Testis (tissue), 5 donors: ENCODE results near the genes NLGN4X, GPR143 and CLCN4.

DNA sequence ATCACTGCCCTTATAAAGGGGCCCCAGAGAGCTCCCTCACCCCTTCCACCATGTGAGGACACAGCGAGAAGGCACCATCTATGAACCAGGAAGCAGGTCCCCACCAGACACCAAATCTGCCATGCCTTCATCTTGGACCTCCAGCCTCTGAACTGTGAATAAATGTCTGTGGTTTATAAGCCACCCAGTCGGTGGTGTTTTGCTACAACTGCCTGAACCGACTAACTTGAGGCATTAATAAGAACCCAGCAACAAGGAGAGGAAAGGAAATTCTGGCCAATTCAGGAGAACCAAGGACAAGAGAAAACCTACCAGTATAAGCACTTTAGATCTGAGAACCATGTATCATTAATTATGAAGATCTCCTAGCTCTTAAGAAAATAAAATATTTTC is 5.3 kb downstream of the PRKX start:
- PRO-cap, 3 experiments: no peak in any of the 3 experiments
- RAMPAGE, long total RNA, 2 experiments: no peak in any of the 2 experiments
- RRBS: no CpG with 5 or more reads among the region's 3 CpGs

- PRO-cap, 3 experiments: no peak in any of the 3 experiments
- RAMPAGE, long total RNA, 2 experiments: no peak in any of the 2 experiments
- RRBS: no CpG with 5 or more reads among the region's 10 CpGs
These were observed 579.8 kb downstream of the NLGN4X start for GRCh38 chrX:5648761-5649361.

DNA sequence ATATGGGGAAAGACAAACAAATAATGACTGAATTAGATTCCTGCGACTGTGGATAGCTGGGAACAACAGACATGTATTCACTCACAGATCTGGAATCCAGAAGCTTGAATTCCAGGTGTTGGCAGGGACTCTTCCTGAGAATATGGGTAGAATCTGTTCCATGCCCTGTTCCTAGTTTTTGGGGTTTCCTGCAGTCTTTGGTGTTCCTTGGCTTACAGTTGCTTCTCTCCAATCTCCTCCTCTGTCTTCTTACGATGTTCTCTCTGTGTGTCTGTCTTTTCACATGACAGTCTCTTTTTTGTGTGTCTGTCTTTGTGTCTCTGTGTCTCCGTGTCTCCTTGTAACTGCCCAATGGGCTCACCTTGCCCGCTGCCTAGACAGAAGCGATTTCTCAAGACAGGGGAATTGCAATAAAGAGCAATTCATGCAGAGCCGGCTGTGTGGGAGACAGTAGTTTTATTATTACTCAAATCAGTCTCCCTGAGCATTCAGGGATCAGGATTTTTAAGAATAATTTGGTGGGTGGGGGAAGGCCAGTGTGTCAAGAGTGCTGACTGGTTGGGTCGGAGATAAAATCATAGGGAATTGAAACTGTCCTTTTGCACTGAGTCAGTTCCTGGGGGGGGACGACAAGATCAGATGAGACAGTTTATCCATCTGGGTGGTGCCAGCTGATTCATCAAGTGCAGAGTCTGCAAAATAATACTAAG is 502.7 kb downstream of the NLGN4X start:
- PRO-cap, 3 experiments: no peak in any of the 3 experiments
- RAMPAGE, long total RNA, 2 experiments: start-site peak on the minus strand in 1 of 2 experiments, centred at position 481 of the sequence, 29 reads per replicate
- RRBS: no CpG with 5 or more reads among the region's 8 CpGs

DNA sequence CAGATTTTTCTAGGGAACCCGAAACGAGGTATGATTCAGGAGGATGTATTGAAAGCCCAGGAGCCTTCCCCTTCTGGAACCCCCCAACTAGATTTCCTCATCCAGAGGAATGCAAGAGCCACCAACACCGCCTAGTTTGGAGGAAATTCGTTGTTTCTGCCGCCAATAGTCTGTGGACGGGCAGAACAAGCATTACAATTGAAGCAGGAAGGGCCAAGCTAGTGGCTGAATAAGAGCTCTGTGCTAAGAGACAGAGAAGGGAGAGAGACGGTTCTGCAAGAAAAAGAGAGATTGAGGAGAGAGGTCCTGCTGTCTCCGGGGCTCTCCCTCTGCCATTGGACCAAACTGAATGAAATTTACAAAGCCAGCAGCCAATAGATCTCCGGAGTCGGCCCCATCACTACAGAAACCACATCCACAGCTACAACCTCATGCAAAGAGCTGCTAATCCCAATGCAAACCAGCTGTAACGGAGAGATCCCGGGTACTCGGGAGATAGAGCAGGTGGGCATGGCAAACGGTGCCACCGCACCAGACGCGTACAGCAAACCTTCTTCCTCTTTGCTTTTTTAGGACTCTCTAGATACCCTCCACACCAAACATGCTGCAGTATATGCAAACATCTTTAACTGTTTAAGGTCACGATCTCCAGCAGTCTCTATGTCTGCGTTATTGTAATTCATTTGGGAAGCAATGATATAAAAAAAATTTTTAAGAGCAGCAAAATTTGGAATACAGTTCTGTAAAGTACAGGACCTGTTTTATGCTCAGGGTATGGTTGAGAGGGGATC is at the start of gene NLGN4X:
Gene NLGN4X, minus strand, starts transcription at position 277 of the 791 bp plus-strand sequence.
- PRO-cap, 3 experiments: no peak in any of the 3 experiments
- RAMPAGE, long total RNA, 2 experiments: no peak in any of the 2 experiments
- RRBS: under 1% methylated on average over 5 of the region's 19 CpGs

DNA sequence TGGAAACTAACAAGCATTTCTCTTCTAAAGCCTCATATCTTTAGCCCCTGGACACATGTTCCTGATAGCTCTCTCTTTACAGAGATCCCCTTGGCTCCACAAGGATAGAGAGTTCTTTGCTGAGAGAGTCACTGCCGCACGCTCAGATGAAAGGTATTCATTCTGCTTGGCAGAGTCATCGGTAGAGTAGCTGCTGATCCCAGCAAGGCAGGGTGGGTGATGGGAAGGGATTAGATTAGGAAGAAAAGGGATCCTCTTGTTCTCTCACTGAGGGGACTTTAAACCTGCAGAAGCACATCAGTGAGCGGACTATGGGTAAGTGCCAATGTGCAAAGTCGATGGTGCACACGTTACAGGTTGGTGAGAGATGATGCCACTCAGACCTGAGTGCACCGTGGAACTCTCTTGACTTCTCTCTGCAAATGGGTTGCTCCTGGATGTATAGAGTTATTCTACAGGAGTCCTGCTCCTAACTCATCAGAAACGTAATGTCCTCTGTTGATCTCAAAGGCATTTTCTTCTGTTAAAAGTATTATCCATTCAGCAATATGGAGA is 135.1 kb upstream of the STS start:
- PRO-cap, 3 experiments: no peak in any of the 3 experiments
- RAMPAGE, long total RNA, 2 experiments: no peak in any of the 2 experiments
- RRBS: no CpG with 5 or more reads among the region's 8 CpGs

DNA sequence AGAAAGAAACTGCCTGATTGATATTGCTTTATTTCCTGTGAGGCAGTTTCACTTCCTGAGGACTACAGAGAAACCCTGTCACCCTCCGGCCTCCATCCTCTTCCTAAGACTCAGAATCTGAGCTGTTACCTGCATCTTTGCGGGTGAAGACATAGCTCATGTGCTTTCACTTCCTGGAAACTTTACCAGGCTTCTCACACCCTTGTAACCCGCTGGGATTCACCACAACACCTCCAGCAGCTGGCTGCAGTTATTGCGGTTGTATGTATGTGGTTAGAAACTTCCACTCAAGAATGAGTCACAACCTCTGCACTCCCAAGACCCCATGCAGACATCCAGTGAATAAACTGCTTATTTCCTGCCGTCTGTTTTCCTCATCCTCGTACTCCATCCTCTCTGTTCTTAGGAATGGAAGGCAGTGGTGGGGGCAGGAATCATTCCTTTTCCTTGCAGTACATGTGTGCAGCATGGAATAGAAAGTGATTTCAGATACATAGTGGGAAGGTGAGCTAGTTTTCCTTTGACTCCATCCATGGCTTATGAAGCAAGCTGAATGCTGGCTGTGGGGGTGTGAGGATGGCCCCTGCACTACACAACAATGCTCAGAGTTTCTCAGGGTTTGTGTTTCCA is 63.4 kb upstream of the STS start:
- PRO-cap, 3 experiments: no peak in any of the 3 experiments
- RAMPAGE, long total RNA, 2 experiments: no peak in any of the 2 experiments
- RRBS: no CpG with 5 or more reads among the region's 6 CpGs

- PRO-cap, 3 experiments: no peak in any of the 3 experiments
- RAMPAGE, long total RNA, 2 experiments: no peak in any of the 2 experiments
- RRBS: no CpG with 5 or more reads among the region's 2 CpGs
These were observed 56.7 kb downstream of the FAM9B start for GRCh38 chrX:8977261-8977680.

- PRO-cap, 3 experiments: no peak in any of the 3 experiments
- RAMPAGE, long total RNA, 2 experiments: no peak in any of the 2 experiments
- RRBS: no CpG with 5 or more reads among the region's 4 CpGs
These were observed 129.5 kb upstream of the FAM9B start for GRCh38 chrX:9163421-9163874.

- PRO-cap, 3 experiments: no peak in any of the 3 experiments
- RAMPAGE, long total RNA, 2 experiments: no peak in any of the 2 experiments
- RRBS: no CpG with 5 or more reads among the region's 13 CpGs
These were observed 6.7 kb downstream of the TBL1X start for GRCh38 chrX:9471482-9471953.

DNA sequence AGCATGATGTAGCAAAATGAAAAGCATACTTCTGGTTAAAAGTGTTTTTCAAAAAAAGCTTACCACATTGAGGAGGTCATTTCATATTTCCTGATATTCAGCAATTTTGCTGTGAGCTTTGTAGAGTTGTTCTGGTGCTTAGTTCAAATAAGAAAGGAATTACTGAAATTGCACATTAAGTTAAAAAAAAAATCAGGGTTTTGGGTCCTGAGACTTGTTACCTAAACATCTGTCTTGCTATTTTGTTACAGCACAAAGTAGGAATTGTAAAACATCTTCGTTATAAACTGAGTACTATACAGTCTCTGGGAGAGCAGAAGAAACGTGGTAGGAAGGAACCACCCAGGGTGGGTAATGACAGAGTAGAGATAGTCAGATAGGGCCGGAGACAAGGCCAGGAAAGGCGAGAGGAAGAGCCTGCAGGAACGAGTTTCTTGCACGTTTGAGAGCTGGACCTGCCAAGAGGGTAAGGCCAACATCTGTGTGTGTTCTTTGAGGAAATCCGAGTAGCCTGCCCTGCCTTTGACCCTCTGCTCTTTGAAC is 52.0 kb downstream of the TBL1X start:
- PRO-cap, 3 experiments: no peak in any of the 3 experiments
- RAMPAGE, long total RNA, 2 experiments: no peak in any of the 2 experiments
- RRBS: no CpG with 5 or more reads among the region's 7 CpGs

GRCh38 chrX:9687846-9688338 is 77.8 kb downstream of the GPR143 start:
- PRO-cap, 3 experiments: no peak in any of the 3 experiments
- RAMPAGE, long total RNA, 2 experiments: no peak in any of the 2 experiments
- RRBS: no CpG with 5 or more reads among the region's 30 CpGs

DNA sequence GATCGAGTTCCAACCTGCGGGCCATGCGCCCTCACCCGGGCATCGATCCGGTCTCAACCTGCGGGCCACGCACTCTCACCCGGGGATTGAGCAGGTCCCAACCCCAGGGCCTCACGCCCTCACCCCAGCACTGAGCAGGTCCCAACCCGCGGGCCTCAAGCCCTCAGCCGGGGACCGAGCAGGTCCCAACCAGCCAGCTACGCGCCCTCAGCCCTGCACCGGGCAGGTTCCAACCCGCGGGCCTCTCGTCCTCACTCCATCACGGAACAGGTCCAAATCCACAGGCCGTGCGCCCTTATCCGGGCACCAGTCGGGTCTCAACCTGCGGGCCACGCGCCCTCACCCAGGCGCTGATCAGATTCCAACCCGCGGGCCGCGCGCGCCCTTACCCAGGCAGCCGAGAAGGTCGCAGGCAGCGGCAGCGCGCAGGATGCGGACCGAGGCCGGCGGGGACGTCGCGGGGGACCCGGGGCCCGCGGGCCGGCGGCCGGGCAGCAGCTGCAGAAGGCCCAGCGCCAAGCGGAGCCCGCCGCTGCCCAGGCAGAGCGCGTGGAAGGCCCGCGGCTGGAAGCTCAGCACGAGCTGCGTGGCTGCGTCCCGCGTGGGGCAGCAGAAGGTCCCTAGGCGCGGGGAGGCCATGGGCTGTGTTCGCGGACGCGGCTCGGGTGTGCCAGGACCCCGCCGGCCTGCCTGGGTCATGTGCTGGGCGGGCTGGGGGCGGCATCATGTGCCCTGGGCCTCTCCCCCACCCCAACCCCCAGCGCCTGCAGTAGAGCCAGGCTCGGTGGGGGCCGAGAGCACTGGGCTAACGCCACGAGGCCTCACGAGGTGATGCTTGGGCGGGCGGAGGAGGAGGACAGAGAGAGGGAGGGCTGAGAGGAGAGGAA is at the start of gene GPR143:
Gene GPR143, minus strand, starts transcription at position 669 of the 887 bp plus-strand sequence.
- PRO-cap, 3 experiments: no peak in any of the 3 experiments
- RAMPAGE, long total RNA, 2 experiments: no peak in any of the 2 experiments
- RRBS: 8% methylated on average over 19 of the region's 85 CpGs

DNA sequence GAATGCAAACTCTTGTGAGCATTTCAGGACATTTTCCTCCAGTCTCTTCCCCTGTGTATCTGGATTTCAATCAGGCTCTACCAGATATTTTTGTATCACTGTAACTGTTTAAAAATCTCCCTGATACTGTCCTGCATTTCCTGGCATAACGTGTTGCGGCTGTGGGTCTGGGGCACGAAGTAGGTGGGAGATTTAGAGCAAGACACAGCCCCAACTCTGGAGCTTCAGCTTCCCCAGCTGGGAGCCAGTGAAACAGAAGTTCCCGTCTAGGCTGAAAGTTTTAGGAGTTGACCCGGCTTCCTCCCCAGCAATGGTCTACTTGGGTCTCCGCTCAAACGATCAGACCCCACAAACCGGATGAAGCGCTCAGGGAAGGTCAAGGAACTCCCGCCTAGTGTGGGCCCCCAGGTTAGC is 46.9 kb downstream of the CLDN34 start:
- PRO-cap, 3 experiments: no peak in any of the 3 experiments
- RAMPAGE, long total RNA, 2 experiments: no peak in any of the 2 experiments
- RRBS: 3% methylated on average over 4 of the region's 10 CpGs

DNA sequence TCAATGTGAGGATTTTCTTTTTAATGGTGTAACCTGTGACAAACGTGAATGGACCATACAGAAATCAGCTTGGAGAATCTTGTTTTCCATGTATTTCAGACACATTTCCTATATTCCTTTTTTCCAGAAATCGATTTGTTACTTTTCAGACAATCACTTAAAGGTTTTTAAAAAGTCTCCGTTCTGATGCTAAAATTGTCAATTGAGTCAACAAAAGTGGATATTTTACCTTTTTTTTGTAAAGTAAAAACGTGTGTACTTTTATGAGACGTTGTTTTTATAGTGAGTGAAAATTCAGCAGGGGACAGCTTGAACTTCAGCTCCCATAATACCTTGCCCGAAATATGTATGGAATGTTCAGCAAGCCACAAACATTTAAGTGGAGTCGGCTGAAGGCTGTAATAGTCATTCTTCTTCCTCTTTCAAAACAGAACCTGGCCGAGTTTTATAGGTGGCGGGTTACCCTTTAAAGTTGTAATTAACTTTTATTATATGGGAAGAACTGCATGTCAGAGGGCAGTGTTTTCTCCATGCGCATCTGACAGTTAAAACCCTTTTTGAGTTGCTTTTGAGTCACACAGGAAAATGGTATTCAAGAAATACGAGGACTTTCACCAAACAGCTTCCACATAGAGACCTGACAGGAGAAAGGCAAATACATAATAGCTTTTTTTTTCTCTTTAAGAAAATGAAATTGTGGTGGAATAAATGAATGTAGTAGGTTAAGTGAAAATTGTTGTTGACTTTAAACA is 50.7 kb downstream of the CLDN34 start:
- PRO-cap, 3 experiments: no peak in any of the 3 experiments
- RAMPAGE, long total RNA, 2 experiments: no peak in any of the 2 experiments
- RRBS: no CpG with 5 or more reads among the region's 11 CpGs

- PRO-cap, 3 experiments: peak in 1 of 3 experiments; most common plus-strand start chrX:10156949 (in 1); most common minus-strand start chrX:10156863 (in 1)
- RAMPAGE, long total RNA, 2 experiments: start-site peak on the plus strand in 1 of 2 experiments, at chrX:10156788-10157087 at its widest, 37 reads per replicate
- RRBS: 2% methylated on average over 14 of the region's 31 CpGs
These were observed at the start of gene CLCN4 for GRCh38 chrX:10156348-10157489. Gene CLCN4, plus strand, starts transcription at chrX:10156975.

GRCh38 chrX:10536486-10537240 is 83.7 kb downstream of the MID1 start:
- PRO-cap, 3 experiments: no peak in any of the 3 experiments
- RAMPAGE, long total RNA, 2 experiments: no peak in any of the 2 experiments
- RRBS: no CpG with 5 or more reads among the region's 9 CpGs

- PRO-cap, 3 experiments: no peak in any of the 3 experiments
- RAMPAGE, long total RNA, 2 experiments: no peak in any of the 2 experiments
- RRBS: no CpG with 5 or more reads among the region's 3 CpGs
These were observed 42.6 kb downstream of the MID1 start for GRCh38 chrX:10577735-10578236.

DNA sequence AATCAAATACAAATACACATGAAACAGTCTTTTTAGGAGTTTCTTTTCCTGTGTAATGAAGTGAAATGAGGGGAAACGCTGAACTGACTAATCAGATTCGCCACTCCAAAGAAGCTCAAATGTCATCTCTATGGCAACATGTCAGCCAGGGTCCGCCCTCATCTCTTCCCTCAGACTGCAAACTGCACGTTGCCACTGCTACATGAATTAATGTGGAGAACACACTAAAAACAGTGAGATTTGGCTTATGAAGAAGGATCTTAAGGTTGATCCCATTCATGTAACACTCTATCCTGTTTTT is 149.6 kb upstream of the MID1 start:
- PRO-cap, 3 experiments: no peak in any of the 3 experiments
- RAMPAGE, long total RNA, 2 experiments: no peak in any of the 2 experiments
- RRBS: no CpG with 5 or more reads among the region's 4 CpGs

DNA sequence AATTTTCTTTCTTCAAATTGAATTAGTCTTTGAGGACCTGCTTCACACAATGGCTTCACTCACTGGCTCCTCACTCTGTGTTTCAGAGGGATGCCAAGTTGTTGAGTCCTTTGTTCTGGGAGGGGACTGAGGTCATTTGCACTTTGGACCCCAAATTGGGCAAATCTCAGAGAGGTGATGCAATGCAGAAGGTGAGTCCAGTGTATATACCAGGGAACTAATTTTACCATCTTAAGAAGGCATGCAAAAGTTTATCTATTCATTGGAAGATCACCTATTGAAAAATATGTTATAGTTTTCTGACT is 149.9 kb upstream of the MID1 start:
- PRO-cap, 3 experiments: no peak in any of the 3 experiments
- RAMPAGE, long total RNA, 2 experiments: no peak in any of the 2 experiments

DNA sequence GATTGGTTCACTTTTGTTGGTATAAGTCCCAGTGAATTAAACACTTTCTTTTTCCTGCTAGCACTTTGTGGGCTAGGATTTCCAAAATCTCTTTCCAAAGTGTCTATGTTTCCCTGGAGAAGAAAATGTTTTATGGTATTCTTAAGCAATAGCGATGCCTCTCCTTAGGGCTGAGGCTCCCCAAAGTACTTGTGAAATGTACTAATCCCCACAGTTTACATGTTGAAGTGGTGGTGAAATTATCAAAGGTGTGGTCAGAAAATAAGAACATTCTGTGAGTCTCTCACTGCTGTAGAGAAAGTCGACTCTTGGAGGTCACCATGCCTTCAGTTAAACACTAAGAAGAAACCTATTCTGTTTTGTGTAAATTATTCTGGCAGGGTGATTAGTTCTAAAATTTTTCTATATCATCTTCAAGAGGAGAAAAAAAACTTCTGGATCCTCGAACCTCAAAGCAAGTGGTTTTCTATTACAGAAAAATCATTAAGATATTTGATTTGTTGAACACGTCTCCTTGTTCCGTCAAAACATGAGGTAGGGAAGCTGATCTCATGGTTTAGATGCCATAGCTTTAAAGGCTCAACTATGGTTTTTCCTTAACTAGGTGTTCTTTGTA is 51.4 kb upstream of the AMELX start:
- PRO-cap, 3 experiments: no peak in any of the 3 experiments
- RAMPAGE, long total RNA, 2 experiments: no peak in any of the 2 experiments
- RRBS: no CpG with 5 or more reads among the region's 5 CpGs